Kidney (tissue), 2 donors: ENCODE measurements around a stretch of chr1.

GRCh38 chr1:232690311-232690644 lies 60.3 kb upstream of the SIPA1L2 start:
- PRO-cap = no peak
- RRBS = no CpG with 5 or more reads among the region's 7 CpGs

- PRO-cap = no peak
- RRBS = no CpG with 5 or more reads among the region's 9 CpGs
These were observed 479 bp downstream of the NTPCR start for GRCh38 chr1:232950952-232951228.

GRCh38 chr1:232983892-232984809 lies 33.7 kb downstream of the NTPCR start:
- PRO-cap = no peak
- RRBS = no CpG with 5 or more reads among the region's 29 CpGs

DNA sequence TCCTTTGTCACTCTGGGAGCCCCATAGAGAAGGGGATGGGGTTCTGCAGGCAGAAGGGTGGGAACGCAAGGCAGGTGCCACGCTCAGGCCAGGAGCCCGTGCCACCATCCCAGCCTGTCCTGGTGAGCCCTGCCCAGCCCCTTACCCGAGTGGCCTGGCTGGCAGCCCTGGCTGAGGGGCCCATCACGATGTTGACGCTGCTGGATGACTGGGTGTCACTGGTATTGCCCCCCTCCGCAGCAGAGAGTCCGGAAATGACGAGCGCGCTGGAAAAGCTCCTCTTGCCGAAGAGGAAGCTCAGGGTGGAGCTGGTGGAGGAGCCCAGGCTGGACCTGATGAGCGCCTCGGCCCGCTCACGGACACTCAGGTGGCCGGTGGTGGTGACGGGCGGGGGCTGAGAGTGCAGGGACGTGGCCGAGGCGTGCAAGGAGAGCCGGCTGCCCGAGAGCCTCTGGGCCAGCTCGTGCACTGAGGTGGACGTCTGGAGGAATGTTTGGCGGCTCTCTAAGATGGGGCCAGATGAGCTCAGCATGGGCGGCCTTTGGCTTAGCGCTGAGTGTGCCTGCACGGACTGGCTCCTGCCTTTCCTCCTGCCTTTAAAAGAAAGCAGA lies 35.6 kb downstream of the NTPCR start:
- PRO-cap = no peak
- RRBS = 97% methylated on average over 11 of the region's 30 CpGs

GRCh38 chr1:233332004-233332583 lies 4.6 kb downstream of the MAP3K21 start:
- PRO-cap = no peak
- RRBS = no CpG with 5 or more reads among the region's 9 CpGs

GRCh38 chr1:233343279-233343651 lies 15.7 kb downstream of the MAP3K21 start:
- PRO-cap = no peak
- RRBS = no CpG with 5 or more reads among the region's 1 CpG

DNA sequence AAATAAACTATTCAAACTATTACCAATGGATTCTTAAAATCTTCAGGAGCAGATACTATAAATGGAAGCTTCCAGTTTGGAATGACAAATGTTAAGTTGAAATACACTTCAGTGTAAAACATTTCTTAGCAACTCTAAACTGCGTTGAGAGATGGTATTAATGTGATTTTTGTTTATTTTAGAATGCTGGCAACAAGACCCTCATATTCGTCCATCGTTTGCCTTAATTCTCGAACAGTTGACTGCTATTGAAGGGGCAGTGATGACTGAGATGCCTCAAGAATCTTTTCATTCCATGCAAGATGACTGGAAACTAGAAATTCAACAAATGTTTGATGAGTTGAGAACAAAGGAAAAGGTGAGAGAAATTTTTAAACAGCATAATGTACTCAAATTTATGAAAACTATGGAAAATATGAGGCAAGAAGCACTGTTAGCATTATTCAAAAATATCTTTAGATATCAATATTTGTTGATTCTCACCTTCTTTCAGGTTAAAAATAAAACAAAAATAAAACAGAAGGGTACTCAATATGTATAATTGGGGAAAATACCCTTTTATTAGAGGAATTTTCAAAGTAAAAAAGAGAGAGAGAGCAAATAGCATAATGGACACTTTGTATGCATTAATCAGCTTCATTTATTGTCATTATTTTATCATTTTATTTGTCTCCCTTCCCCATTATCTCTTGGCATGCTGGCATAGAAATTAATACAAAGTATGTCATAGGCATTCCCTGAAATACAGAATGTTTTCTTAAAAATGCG lies 27.3 kb downstream of the MAP3K21 start:
- PRO-cap = no peak
- RRBS = no CpG with 5 or more reads among the region's 5 CpGs

- PRO-cap = no peak
- RRBS = no CpG with 5 or more reads among the region's 1 CpG
These were observed 134.7 kb upstream of the KCNK1 start for GRCh38 chr1:233479298-233479569.

DNA sequence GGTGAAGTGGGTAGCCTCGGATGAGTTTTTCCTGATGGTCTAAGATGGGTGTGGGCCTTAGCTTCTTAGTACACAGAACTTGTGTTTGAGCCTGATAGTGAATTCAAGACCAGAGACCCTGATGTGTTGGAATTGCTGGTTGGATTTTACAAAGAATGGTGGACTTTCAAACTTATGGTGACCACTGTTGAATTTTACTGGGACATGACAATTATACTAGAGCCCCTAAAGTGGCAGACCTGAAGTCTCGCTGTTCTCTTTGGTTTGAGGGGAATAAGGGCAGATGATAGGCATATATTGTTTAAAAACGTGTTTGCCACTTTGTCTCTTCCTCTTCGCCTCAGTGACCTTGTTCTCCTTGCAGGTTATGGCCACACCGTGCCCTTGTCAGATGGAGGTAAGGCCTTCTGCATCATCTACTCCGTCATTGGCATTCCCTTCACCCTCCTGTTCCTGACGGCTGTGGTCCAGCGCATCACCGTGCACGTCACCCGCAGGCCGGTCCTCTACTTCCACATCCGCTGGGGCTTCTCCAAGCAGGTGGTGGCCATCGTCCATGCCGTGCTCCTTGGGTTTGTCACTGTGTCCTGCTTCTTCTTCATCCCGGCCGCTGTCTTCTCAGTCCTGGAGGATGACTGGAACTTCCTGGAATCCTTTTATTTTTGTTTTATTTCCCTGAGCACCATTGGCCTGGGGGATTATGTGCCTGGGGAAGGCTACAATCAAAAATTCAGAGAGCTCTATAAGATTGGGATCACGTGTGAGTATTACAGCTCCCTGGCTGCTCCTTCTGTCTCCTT lies 52.5 kb downstream of the KCNK1 start:
- PRO-cap = no peak
- RRBS = no CpG with 5 or more reads among the region's 18 CpGs

GRCh38 chr1:233668776-233669382 lies 55.0 kb downstream of the KCNK1 start:
- PRO-cap = no peak
- RRBS = no CpG with 5 or more reads among the region's 6 CpGs

DNA sequence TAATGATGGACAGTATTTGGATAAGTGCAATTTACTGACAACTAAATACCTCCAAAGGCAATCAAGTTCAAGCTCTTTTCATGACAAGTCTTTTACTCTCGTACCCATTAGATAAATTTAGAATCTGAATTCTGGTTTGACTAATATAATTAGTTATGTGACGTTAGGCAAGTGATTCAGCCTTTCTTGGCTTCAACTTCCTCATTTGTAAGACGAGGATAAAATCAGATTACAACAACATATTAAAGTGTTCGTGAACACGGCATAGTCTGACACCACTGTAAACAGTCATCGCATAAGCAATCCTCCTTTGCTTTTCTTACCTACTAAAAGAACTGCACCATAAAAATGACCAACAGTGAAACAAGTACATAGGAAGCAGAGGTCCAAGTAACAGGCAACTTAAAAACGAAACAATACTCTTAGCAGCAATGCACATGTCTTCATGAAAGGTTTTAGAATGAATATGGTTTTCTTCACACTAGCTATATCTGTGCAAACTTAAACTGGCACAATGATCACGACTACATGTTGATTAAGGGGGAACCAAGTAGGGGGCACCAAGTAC lies 25.7 kb downstream of the COA6 start:
- PRO-cap = no peak
- RRBS = no CpG with 5 or more reads among the region's 8 CpGs

DNA sequence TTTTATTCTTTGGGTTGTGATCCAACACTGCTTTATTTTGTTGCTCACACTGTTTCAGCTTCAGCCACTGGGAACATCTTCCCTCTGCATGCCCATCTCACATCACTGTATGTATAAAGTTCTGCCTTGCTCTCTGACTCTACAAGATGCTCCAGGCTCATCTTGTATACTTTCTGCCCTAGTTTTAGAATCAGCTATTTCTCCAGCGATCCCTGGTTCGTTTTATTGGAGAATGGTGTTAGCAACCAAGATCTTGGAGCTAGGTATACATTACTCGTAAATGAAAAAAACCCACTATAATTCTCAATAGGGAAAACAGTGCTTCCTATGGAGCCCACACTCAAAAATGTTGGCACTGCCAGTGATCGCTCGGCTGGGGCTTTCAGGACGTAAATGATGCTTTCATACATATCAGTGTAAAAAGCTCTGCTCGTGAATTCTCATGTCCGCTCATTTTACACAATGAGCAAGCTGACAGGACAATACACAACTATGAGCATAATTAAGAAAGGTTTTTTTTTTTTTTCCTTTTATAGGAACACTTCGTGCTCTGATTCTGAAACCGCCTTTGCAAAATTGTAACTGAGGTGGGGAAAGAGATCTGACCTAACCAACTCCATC lies 34.5 kb downstream of the COA6 start:
- PRO-cap = no peak
- RRBS = no CpG with 5 or more reads among the region's 10 CpGs

- PRO-cap = bidirectional peak, plus-strand start at chr1:234478345, minus-strand start at chr1:234478238; bidirectional peak, plus-strand start at chr1:234478676, minus-strand start at chr1:234478551; bidirectional peak, plus-strand start at chr1:234478814, minus-strand start at chr1:234478826; bidirectional peak, plus-strand start at chr1:234479228, minus-strand start at chr1:234478942
- RRBS = 1% methylated on average over 69 of the region's 138 CpGs
These were observed 677 bp downstream of the TARBP1 start for GRCh38 chr1:234477976-234479027.

GRCh38 chr1:234503497-234504137 lies 24.6 kb upstream of the TARBP1 start:
- PRO-cap = no peak
- RRBS = no CpG with 5 or more reads among the region's 3 CpGs

- PRO-cap = no peak
- RRBS = no CpG with 5 or more reads among the region's 5 CpGs
These were observed 49.6 kb upstream of the TARBP1 start for GRCh38 chr1:234528563-234529037.

- PRO-cap = unidirectional peak, plus-strand start at chr1:234531337
- RRBS = no CpG with 5 or more reads among the region's 20 CpGs
These were observed 51.9 kb upstream of the TARBP1 start for GRCh38 chr1:234530750-234531458.

DNA sequence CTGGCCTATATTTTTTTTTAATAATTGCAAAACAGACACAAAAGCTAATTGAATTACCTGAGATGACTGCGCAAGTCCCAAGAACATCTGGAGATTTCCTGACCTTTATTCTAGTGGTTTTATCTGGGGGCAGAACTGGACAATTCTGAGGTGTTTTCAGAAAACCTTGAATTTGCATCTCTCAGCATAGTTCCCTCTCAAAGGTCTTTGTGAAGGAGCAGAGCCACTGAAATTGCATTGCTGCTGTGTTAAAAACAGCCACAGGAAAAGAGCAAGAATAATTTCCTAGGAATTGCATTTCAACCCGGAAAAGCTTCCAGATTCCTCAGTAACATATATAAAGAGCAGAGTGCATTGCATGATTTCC lies 11.3 kb downstream of the IRF2BP2 start:
- PRO-cap = no peak
- RRBS = no CpG with 5 or more reads among the region's 2 CpGs

DNA sequence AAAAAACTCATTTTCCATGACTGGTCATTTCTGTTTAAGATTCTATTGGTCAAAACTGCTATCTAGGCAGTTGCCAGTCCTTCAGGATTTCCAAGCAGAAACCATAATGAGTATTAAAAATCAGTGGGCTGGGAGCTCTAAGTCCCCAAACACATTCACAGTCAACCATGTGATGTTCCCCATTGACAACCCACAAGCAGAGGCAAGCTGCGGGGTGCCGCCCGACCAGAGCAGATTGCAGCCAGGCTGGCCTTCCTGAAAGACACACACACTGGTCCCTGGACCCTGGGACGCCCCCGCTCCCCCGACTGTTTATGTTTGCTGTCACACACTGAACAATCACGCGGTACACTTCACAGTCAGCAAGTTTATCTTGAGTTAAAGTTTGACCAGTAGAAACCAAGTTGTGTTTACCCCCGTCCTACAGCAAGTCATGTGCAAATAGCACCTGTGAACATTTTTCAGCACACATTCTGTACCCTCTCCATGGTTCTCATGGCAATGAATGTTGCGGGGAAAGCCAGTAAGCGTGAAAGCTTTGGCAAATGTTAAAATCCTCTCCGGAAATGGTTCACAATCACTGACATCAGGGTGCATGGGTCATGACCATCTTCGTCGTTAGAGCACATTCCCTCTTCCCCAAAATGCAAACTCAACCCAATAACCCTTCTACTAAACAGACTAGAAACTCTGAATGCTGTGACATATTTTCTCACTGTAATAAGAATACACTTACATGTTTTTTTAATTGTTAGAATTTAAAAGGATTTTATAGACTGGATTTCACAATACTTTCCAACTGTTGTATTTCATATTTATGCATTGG lies 33.2 kb upstream of the IRF2BP2 start:
- PRO-cap = no peak
- RRBS = no CpG with 5 or more reads among the region's 14 CpGs

- PRO-cap = no peak
- RRBS = no CpG with 5 or more reads among the region's 8 CpGs
These were observed 47.2 kb upstream of the IRF2BP2 start for GRCh38 chr1:234657029-234657764.

DNA sequence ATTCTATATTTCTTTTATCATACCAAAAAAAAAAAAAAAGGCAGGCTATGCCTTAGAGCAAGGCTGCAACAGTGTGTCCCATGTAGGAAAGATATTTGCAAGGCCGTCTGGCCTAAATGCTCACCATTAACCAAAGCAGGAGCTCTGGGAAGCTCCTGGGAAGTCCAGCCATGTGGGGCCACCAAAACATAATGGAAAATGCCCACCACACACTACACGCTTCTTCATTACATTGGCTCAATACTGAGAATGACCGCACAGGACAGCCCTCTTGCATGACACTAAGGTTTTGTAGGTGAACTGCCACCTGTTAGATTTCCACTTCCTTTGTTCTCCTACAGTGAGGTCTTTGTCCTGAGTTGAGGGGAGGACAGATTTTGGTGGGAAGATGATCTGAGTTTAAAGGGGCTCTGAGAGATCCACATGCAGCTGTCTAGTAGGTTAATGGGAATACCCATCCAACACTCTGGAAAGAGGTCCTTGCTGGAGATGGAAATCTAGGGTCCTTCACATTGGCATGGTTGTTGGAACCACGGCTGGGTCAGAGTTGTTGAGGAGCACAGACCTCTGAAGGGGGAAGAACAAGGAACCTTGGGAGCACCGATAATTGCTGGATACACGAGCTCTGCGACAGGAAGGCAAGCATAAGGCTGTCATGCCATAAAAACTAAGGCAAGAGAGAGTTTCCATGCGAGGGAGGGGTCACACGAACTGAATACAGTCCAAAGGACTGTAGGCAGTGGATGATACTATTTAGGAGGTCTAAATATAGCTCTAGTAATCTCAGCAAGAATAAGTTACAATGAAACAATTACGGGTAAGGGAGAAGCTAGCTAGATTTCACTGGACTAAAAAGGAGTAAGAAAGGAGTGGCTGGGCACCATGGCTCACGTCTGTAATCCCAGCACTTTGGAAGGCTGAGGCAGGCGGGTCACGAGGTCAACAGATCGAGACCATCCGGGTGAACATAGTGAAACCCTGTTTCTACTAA lies 105.5 kb upstream of the IRF2BP2 start:
- PRO-cap = no peak
- RRBS = no CpG with 5 or more reads among the region's 15 CpGs